Parotid gland (tissue), 1 donor: ENCODE measurements around a stretch of chr7.

- PRO-cap = no peak
Measured at GRCh38 chr7:71458200-71458479, 326.2 kb downstream of the GALNT17 start.

DNA sequence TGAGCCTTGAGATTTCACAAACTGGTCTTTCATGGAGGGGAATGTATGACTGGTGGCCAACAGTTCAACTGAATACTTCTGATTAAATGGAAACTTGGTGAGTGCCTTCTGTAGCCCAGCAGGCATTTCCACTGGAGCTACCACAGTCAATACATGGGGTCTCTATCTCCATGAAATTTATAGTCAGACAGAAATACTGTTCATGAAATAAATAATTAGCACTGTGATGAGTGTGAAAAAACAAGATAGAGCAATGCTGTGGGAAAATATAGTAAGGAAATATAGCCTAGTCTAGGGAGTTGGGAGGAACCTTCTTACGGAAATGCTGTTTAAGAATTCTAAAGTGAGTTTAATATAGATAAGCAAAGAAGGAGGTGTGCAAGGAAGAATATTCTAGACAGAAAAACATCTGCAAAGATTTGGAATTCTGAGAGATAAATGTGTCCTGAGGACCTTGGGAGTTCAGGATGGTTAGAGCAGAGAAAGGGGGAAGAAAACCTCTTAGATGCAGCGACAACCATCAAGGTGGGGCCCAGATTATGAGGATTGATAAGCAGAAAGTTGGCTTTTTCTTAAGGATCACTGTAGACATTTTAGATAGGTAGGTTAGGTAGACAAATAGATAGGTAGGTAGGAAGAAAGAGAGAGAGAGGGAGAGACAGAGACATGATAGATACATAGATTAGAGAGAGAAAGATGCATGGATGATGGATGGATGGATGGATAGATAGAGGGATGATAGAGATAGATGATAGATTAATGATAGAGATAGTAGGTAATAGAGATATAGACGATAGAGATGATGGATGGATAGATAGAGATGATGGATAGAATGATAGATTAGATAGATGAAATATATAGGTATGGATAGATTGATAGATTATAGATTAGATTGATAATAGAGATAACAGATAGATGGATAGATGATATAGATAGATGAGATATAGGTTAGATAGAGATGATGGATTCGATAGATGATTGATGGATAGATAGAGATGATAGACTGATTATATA, 447.6 kb downstream of the GALNT17 start:
- PRO-cap = no peak

- PRO-cap = no peak
Measured at GRCh38 chr7:71712251-71712585, 580.3 kb downstream of the GALNT17 start.

GRCh38 chr7:71733195-71733723, 601.3 kb downstream of the GALNT17 start:
- PRO-cap = no peak

GRCh38 chr7:72688864-72689251, 139.1 kb downstream of the TYW1B start:
- PRO-cap = no peak

DNA sequence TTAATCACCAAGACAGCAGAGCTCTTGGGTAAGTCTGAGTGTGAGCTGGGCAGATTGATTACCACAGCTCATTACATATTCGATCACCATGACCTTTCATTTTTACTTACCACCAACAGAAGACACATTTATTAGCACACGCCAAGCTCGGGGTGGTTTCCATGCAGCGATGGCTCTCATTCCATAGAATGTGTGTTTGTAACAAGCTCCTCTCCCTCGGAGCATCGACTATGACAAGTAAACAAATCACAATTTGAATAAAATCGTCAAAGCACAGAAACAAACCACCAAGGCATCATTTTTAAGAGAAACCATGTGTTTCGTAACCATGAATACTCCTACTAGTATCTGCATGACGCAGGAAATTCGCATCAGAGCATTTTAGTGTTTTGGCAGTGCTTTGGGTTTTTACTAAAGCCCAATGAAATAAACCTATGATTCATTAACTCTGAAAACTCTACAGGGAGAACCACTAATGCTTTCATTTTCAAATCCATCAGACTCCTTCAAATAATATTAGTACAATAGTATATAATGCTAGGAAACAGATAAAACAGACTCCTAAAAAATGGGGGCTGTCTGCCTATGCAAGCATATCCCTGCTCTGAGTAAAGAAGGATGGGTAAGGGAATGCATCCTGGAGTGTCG, 83.5 kb downstream of the TYW1B start:
- PRO-cap = no peak

DNA sequence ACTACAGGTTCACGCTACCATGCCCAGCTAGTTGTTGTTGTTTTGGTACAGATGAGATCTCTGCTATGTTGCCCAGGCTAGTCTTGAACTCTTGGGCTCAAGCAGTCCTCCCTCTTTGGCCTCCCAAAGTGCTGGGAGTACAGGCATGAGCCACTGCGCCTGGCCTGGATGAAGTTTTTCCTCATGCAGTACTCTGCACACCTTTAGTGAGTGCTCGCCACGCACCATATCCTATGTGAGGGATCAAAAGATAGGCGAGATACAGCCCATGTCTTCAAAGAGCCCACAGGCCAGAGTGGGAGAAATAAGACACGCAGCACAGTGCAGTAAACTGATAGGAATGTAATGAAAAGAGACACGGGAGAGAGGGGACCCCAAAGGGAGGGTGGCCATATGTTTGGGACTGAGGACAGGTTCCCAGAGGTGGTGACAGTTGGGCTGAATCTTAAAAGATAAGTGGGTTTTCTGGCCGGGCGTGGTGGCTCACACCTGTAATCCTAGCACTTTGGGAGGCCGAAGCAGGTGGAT, 12.8 kb upstream of the POM121 start:
- PRO-cap = no peak

DNA sequence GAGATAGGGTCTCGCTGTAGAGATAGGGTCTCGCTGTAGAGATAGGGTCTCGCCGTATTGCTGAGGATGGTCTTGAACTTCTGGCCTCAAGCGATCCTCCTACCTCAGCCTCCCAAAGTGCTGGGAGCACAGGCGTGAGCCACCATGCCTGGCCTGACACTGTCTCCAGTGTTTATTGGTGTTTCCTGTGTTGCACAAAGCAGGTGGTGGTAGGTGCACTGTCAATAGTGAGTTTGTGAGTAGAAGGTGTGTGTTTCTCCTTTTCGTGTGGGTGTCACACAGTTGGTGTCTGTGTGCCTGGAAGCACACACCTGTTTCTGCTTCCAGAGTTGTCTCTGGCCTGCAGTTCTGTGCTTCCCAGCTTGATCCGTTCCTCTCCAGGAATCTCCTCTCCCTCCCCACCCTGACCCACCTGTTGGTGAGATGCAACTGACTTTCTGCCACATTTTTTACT, 10.3 kb upstream of the POM121 start:
- PRO-cap = no peak

- PRO-cap = no peak
Measured at GRCh38 chr7:73363044-73363303, 35.0 kb downstream of the FKBP6 start.

DNA sequence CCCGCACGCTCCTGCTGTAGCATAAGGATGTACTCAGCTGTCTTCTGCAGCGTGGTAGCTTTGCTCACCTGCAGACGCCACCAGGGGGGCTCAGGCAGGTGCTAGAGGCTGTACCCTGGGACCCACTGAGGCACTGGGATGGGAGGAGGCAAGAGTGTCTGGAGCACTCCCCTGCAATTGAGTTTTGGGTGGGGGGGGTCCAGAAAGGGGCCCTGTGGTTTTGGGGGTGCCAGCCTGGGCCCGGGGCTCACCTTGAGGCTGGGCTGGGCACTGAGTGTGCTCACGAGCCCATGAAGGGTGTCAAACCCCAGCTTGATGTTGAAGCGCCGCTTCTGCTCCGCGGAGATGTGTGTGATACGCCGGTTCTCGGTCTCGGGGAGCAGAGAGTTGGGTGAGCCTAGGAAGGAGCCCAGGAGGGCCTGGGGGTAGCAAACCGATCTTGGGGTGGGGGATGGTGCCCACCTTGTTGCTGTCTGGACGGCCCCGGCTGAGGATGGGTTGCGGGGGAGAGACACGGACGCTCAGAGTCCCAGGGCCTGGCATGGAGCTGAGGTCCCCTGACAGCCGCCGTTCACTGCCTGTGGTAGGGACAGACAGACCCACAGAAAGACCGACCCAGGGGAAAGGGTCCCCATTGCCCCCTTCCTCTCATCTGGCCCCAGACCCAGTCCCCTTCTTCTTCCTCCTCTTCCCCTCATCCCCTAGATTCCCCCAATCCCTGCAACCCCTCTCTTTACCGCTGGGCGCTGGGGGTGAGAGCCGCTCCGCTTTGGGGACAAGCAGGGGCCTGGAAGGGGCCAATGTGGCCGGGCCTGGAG, 17.7 kb upstream of the TBL2 start:
- PRO-cap = no peak

DNA sequence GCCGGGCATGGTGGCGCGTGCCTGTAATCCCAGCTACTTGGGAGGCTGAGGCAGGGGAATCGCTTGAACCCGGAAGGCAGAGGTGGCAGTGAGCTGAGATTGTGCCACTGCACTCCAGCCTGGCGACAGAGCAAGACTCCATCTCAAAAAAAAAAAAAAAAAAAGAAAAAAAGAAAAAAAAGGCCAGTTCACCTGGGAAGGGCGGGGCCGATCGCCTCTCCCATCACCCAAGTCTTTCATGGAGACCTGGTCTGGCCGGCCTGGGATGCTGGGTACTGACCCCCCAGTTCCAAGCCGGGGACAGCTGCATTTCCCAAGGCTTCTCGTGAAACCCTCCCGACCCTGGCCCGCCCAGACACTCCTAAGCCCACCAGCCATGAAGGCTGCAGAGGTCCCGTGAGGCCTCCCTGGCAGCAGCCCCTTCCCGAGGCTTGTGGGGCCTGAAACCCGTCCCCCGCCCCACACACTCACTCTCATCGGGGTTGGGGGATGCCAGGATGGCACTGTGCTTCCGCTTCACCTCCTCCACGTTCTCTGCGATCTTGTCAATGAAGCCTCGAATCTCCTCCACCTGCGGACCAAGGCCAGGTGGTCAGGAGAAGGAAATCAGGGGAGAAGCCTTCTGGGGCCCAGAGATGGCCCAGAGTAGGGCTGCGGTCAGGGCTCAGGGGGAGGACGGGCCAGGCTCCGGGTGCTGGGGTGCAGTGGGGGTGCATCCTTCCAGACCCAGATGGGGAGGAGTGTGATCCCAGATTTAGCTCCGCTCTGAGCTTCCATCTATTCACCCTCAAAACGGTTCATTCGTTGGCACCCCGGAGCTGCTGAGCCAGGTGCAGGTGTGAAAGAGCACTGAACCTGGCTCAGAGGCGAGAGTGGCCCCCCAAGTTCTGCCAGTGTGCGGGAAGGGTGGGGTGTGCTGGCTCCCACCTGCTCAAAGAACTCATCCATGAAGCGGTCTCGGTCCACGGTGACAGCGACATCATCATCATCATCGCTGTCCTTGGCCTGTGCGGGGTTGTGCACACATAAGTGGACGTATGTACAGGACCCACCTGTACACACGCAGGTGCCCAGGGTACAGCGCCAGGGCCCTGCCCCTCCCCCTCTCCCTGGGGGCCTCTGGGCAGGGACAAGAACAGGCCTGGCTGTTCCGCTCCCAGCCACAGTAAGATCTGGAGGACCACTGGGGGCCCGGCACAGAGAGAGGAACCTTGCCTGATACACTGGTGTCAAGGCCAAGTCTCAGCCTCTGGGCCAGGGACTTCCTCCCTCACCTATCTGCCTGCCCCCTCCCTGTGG, 10.9 kb downstream of the STX1A start:
- PRO-cap = no peak

- PRO-cap = unidirectional peak, plus-strand start at chr7:73822657
Measured at GRCh38 chr7:73822226-73823077, 8.3 kb upstream of the CLDN4 start.

- PRO-cap = no peak
Measured at GRCh38 chr7:73845672-73846079, 3.4 kb upstream of the METTL27 start.

GRCh38 chr7:73880281-73881060, 19.5 kb downstream of the TMEM270 start:
- PRO-cap = no peak

DNA sequence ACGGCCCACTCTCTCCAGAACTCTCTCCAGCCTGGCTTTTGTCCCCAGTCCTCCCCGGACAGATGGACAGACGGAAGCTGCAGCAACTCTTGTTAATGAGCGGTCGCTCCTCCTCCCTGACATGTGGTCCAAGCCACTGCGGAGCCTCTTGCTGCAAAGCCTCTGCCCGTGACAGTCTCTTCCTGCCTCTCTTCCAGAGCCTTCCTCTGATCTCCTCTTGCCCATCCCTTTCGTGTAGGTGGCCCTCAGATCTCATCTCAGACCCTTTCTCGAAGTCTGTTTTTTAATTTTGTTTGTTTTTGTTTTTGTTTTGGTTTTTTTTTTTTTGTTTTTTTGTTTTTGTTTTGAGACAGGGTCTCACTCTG, 46.0 kb downstream of the TMEM270 start:
- PRO-cap = no peak

GRCh38 chr7:73919192-73919824, 58.3 kb downstream of the TMEM270 start:
- PRO-cap = no peak

DNA sequence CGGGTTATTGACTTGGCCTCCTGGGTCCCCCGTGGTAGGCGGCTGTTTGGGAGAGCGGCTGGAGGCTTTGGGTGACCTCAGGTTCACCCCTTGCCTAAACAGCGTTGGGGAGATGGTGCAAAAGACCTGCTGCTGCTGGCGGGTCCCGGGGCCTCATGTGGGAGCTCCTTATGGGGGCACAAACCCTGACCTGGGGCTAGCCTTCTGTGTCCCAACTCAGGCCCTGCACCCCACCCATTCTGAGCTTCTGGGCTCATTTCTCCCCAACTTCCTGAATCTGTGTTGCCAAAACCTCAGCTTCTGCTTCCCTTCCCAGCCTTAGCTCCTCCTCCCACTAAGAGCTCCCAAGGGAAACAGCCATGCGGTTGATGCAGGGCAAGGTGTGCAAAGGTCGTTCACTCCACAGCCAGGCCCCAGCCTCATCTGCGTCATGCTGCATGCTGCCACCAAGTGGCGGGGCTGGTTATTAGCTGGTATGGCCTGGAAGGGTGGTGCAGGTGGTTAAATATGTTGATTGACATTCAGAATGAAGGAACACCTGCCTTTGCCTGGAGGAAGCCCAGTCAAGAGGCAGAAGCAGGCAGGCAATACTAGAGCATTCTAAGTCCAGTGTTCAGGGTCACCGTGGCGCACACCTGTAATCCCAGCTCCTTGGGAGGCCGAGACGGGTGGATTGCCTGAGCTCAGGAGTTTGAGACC, 49.0 kb upstream of the ELN start:
- PRO-cap = no peak

- PRO-cap = no peak
Measured at GRCh38 chr7:74092657-74093493, 9.3 kb downstream of the LIMK1 start.

GRCh38 chr7:74174455-74175247, 495 bp downstream of the EIF4H start:
- PRO-cap = no peak

GRCh38 chr7:74190900-74191381, 16.8 kb downstream of the EIF4H start:
- PRO-cap = no peak